Measurements from ENCODE around the genes AGAP5 and SEC24C.

- RAMPAGE, long total RNA = no peak
- RRBS = no CpG with 5 or more reads among the region's 2 CpGs
Observed at GRCh38 chr10:73247789-73248222, 751 bp upstream of the DNAJC9 start.

DNA sequence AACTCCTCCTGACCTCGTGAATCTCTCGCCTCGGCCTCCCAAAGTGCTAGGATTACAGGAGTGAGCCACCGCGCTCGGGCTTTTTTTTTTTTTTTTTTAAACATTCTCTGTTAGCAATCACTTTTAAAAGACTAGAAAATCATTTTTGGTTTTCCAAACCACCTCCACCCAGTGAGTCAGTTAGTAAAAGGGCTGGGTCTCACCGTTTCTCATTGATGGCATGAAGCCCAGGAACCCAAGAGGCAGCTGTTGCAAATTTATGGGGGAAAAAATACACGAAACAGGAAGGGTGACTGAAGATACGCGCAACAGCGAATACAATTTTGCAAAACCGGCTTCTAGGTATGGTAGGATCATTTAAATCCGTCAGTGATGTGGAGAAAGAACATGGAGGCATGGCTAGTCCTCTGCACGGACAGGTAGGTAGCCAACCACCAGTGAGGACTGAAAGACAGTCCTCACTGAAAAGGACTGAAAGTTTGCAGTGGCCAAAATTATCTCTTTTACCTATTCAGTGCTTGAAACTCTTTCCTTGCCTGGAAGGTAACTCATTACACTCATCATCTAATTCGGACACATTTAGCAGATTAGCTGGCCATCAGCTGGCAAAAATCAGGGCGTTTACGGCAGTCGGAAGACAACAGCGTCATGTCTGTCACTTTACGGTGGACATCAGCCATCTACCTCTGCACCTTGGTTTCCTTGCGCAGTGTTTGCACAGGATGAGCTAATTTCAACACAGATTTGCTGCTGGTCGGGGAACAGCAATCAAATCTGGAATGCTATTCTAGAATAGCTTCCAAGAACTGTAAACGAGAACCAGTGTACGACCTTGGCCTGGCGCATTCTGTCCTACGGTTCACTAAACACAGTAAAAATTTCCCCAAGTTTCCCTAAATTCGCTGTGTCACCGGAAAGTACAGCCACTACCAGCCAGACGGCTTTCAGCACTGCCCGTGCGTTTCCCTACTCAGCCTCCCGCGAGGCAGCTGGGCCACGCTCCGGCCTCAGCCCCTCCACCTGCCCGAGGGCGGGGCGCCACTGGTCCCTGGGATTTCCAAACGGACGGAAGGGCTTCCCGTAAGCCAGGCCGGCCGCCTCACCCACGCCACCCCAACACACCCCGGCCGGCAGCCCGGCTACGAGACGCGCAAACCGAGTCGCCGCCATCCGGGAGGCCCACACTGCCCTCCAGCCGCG lies 742 bp downstream of the ANXA7 start:
- RAMPAGE, long total RNA = no peak
- RRBS = under 1% methylated on average over 16 of the region's 56 CpGs

- RAMPAGE, long total RNA = no peak
- RRBS = no CpG with 5 or more reads among the region's 5 CpGs
Observed at GRCh38 chr10:73470797-73471295, 25.0 kb downstream of the PPP3CB start.

- RAMPAGE, long total RNA = no peak
- RRBS = no CpG with 5 or more reads among the region's 5 CpGs
Observed at GRCh38 chr10:73644011-73644655, 2.9 kb upstream of the MYOZ1 start.

- RAMPAGE, long total RNA = no peak
- RRBS = no CpG with 5 or more reads among the region's 4 CpGs
Observed at GRCh38 chr10:73649833-73650242, 6.0 kb downstream of the SYNPO2L start.

- RAMPAGE, long total RNA = no peak
- RRBS = no CpG with 5 or more reads among the region's 26 CpGs
Observed at GRCh38 chr10:73697327-73698303, at the start of gene AGAP5. TSS of gene AGAP5 (minus strand) at chr10:73698109.

- RAMPAGE, long total RNA = start-site peak on the minus strand at chr10:73744263-73744334, 42 and 29 reads in 2 replicates
- RRBS = under 1% methylated on average over 13 of the region's 49 CpGs
Observed at GRCh38 chr10:73743672-73744979, at the start of gene SEC24C. TSS of gene SEC24C (plus strand) at chr10:73744372.

DNA sequence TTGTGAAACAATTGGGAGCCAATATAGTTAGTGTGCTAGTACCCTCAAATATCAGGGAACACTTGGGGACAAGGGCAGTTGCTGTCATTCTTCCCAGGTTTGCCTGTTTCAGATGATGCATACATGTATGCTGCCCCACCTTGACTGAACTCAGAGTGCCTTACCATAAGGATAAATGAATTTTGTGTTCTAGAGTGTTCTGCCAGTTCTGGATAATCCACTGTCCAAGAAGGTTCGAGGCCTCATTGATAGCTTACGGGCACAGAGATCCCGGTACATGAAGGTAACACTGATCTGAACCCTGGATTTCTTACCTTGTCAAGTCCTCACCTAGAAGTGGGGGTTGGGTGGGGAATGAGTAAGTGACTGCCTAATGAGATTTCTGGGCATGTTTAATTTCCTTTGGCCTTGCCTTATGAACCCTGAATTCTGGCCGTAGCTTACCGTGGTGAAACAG lies 1.5 kb upstream of the FUT11 start:
- RAMPAGE, long total RNA = no peak
- RRBS = no CpG with 5 or more reads among the region's 5 CpGs

DNA sequence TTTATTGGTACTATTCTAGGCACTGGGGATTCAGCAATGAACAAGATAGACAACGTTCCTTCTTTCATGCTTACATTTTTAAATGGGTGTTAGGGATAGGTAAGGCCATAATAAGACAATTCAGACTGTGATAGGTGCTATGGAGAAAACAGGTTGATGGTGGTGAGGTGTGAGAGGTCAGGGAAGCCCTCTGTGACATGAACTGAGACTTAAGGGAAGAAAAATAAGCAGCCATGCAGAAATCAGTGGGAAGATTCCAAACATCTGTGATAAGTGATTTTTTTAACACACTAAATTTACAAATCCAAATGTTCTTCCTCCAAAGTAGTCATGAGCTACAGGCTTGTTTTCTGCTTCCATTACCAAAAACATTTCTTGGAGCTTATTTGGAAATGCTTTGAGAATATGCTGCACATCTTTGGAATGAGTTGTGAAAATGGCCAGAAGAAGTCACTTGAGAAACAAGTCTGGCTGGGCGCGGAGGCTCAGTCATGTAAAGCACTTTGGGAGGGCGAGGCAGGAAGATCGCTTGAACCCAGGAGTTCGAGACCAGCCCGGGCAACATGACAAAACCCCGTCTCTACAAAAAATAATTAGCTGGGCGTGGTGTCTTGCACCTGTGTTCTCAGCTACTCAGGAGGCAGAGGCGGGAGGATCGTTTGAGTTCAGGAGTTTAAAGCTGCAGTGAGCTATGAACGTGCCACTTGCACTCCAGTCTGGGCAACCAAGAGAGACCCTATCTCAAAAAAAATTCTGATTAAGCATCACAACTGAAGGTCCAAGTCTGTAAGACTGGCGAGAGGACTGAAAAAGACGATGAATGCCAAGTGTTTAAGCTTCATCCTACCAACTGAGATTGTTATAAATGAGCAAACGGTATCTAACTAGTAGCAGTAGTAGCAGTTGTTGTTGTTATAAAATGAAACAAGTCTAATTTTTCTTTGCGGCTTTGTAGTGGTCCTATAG lies 922 bp upstream of the CHCHD1 start:
- RAMPAGE, long total RNA = no peak
- RRBS = no CpG with 5 or more reads among the region's 16 CpGs

DNA sequence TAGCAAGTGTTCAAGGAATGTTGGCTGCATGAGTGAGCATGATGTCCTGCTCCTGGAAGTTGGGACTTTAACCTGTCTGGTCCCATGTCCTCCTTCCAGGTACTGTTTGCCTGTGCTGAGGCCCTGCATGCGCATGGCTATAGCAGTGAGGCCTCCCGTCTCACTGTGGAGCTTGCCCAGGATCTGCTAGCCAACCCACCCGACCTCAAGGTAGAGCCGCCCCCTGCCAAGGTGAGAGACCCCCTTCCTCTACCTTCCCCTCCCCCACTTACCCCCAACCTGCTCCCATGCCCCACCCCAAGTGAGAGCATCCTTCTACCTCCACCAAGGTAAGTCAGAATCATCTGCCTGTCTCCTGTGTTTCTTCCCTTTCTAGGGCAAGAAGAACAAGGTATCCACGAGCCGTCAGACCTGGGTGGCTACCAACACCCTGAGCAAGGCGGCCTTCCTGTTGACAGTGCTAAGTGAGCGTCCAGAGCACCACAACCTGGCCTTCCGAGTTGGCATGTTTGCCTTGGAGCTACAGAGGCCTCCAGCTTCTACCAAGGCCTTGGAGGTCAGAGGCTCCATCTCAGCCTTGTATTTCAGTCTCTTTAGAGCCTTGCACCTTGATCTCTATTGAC lies 8.2 kb downstream of the ZSWIM8 start:
- RAMPAGE, long total RNA = no peak
- RRBS = no CpG with 5 or more reads among the region's 9 CpGs

DNA sequence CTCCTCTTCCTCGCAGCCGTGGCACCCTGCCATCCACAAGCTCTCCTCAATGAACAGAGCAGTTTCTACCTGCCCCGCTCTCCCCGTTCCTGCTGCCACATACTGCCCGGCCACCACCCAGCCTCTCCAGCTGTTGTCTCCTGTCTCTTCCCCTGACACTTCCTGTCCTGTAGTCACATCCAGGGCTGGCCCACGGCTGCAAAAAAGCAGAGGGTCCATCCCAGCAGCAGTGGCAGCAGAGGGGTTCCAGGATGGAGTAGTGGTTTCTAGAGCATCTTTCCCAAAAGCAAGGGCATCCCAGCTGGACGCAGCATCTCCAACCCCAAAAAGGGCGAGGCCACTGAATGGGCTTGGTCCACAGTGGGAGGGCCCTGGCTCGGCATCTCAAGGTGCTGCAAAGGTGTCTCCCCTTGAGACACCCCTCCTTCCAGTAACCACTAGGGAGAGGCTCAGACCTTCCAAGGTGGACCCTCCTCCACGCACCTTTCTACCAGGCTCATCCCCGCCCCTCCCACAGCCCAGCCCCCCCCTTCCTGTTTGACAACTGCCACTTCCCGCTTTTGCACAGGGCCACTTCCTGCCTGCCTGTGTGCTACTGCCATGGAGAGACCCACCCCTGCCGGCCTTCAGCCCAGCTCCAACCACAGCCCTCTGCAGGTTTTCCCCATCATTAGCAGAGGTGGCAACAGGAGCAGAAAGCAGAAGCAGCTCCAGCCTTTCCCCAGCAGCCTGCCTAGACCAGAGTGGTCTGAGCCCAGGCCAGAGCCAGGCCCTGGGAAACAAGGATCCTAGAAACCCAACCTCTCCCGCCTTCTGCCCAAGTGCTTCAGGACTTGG lies 8.8 kb downstream of the CAMK2G start:
- RAMPAGE, long total RNA = no peak
- RRBS = no CpG with 5 or more reads among the region's 14 CpGs

- RAMPAGE, long total RNA = no peak
- RRBS = no CpG with 5 or more reads among the region's 12 CpGs
Observed at GRCh38 chr10:73879425-73880063, 5.2 kb upstream of the CAMK2G start.

DNA sequence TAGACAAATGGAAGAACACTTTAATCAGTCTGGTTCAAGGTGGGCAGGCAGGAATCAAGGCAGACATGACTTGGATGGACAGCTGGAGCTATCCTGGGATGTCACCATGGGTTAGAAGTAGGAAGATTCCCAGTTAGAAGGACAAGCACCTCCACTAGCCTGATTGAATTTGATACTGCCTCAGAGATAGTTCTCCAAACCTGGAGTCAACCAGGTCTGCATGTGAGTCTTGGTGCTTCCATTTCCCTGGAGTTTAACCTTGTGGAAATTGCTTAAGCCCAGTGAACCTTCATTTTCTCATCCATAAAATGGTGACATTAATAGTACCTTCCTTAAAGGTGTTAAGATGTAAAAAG lies 6.3 kb upstream of the PLAU start:
- RAMPAGE, long total RNA = no peak

- RAMPAGE, long total RNA = no peak
- RRBS = no CpG with 5 or more reads among the region's 1 CpG
Observed at GRCh38 chr10:73910034-73910414, 908 bp upstream of the PLAU start.

- RAMPAGE, long total RNA = no peak
- RRBS = no CpG with 5 or more reads among the region's 5 CpGs
Observed at GRCh38 chr10:73920043-73920545, 9.2 kb downstream of the PLAU start.

GRCh38 chr10:73949072-73949467 lies 38.1 kb downstream of the PLAU start:
- RAMPAGE, long total RNA = no peak
- RRBS = no CpG with 5 or more reads among the region's 7 CpGs

DNA sequence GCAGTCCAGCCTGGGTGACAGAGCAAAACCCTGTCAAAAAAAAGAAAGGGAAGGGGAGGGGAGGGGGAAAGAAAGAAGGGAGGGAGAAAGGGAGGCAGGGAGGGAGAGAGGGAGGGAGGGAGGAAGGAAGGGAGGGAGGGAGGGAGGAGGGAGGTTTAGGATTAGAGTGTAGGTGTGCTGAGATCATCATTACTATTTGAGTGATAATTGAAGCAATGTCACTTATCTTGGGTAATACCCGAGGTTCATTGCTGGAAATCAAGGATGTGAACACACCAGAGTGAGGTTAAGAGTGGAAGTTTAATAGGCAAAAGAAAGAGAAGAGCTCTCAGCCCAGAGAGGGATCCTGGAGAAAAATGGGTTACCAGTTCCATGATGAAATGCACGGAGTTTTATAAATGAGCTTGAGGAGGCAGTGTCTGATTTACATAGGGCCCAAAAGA lies 27.7 kb downstream of the VCL start:
- RAMPAGE, long total RNA = no peak
- RRBS = no CpG with 5 or more reads among the region's 2 CpGs

GRCh38 chr10:74119047-74120186 lies 31.2 kb downstream of the AP3M1 start:
- RAMPAGE, long total RNA = no peak
- RRBS = no CpG with 5 or more reads among the region's 6 CpGs

GRCh38 chr10:74175558-74176095 lies 24.6 kb downstream of the ADK start:
- RAMPAGE, long total RNA = no peak
- RRBS = no CpG with 5 or more reads among the region's 2 CpGs

GRCh38 chr10:74475192-74475722 lies 324.2 kb downstream of the ADK start:
- RAMPAGE, long total RNA = no peak
- RRBS = no CpG with 5 or more reads among the region's 1 CpG